Mesothelial cell of epicardium (in vitro differentiated cells): ENCODE measurements around the genes ZNF735 and ZNF92.

DNA sequence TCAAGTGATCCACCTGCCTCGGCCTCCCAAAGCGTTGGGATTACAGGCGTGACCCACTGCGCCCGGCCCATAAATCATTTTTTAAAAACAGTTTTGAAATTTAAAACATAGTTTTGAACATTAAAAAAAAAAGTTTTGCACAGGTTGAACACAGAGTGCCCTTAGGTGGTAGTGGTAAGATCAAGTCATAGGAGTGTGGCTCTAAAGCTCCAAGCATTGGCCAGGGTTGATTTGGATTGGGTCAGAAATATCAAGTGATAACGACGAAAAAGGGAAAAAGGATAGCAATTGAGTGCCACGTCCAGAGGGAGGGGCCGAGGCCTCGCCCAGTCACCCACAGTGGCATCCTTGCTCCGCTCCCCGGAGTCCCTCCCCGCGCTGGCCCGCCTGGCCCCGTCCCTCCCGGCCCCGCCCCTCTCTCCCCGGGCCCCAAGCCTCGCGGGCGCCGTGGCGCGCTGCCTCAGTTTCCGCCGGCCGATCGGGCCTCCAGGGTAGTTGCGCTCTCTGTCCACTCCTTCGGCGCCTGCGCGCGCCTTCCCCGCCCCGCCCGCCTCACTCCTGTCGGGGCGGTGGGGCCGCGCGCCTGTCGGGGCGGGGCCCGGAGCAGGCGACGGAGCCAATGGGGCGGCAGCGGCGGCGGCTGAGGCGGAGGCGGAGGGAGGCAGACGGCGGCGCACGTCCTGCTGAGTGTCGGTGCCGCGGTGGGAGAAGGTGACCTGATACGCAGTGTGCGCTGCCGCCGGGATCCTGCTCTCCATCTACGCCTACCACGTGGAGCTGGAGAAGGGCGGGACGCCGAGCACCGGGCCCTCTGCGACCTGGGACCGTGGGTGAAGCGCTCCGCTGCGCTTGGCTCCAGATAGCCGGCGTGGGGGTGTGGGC, 209.2 kb upstream of the ZNF722 start:
- PRO-cap, result no peak

GRCh38 chr7:64206993-64207361, at the start of gene ZNF735:
TSS of gene ZNF735 (plus strand) at chr7:64207203.
- PRO-cap, result no peak

DNA sequence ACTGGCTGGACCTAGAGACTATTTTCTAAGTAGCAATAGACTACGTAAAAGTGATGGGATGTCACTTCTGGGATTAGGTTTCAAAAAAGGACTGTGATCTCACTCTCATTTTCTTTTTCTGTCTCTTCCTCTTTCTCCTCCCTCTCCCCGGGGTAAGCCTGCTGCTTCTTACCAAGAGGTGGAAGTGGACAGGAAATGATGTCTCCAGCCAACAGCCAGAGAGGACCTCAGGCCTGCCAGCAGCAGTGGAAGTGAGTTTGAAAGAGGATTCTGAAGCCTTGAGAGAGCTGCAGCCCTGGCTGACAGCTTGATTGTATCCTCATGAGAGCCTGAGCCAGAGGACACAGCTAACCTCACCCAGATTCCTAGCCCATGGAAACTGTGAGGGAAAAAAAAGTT, 30.1 kb upstream of the ERV3-1 start:
- PRO-cap, result no peak

DNA sequence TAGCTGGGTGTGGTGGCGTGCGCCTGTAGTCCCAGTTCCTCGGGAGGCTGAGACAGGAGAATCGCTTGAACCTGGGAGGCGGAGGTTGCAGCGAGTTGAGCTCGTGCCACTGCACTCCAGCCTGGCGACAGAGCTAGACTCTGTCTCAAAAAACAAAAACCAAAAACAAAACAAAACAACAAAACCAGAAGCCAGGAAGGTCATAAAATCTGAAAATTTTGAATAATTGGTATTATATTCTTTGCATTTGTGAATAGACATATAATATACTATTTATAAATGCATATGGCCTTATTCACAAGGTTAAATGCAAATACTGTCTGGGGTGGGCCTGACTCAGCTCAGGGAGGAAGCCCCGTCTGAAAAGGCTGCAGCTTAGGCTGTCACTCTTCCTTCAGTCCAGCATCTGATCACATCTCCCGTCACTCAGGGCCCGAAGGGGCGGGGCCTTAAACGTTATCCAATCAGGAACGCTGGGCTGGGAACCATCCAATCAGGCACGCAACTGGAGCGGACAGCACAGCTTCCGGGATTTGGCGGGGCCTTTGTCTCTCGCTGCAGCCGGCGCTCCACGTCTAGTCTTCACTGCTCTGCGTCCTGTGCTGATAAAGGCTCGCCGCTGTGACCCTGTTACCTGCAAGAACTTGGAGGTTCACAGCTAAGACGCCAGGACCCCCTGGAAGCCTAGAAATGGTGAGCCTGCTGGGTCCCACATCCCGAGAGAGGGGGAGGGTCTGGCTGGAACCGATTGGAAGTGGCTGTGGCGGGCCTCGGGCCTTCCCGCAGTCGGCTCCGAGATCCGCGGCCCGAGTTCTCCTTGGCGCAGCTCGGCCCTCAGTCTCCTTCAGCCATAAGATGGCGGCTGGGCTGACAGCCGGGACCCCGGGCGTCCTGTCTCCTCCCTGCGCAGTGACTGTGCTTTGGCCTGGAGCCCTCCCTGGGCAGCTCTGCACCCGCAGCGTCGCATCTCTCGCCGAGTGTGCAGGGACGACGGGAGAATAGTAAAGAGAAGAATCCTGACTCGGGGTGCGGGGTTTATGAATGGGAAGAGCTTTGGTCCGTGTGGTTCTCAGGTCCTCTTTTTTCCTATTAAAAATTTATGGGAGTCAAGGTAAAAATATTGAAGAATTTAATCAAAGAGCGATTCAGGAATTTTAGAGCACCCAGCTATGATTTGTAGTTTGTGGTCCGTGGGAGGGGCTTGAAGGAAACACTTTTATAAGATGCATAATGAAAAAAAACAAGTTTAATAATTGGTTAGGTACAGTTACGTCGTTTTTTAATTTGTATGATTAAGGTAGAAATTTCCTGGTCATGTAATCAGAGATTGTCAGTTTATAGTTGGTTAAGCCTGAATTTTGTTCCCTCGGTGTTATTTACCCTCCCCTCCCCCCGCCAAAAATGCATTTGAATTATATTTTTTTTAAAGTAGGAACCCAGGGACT, at the start of gene ZNF92:
Gene ZNF92 (plus strand): TSS at position 548 of the 1,445 bp plus-strand sequence.
- PRO-cap, result unidirectional peak, plus-strand start at position 548 of the sequence

DNA sequence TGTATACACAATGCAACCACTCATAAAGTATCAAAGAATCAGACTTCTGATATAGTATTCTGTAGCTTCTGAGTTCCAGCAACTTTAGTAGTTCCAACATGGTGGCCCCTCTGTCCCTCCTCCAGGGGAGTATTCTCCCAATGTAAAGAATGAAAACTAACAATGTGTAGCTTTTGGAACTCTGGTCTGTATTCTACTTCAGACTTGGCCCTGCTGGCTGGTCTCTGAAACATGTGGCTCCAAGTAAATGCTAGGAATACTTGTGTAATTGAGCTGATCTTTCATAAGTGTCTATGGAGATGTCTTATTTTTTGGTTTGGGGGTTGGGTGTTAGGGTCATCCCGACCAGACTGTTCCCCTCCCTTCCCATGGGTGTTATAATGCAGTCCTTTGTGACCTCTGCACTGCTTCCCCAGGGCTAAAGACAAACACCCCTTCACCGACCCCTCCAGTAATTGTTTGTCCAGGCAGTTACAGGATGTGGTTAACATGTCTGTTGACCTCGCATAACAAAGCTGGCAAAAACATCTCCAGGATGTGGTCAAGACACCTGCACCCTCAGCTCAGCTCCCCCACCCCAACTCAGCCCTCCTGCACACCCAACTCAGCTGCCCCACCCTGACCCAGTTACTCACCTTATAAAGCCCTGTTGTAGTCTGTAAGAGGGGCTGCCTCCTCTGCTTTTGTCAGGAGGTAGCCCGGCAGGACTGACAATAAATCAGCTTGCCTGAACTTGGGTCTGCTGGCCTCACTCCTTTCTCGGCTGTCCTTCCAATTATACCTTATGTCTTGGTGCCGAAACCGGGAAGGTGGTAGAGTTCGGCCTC, 102.0 kb downstream of the ZNF92 start:
- PRO-cap, result no peak

GRCh38 chr7:65951986-65952477, 30.0 kb downstream of the GUSB start:
- PRO-cap, result no peak

GRCh38 chr7:66099395-66100667, 14.8 kb upstream of the CRCP start:
- PRO-cap, result no peak

DNA sequence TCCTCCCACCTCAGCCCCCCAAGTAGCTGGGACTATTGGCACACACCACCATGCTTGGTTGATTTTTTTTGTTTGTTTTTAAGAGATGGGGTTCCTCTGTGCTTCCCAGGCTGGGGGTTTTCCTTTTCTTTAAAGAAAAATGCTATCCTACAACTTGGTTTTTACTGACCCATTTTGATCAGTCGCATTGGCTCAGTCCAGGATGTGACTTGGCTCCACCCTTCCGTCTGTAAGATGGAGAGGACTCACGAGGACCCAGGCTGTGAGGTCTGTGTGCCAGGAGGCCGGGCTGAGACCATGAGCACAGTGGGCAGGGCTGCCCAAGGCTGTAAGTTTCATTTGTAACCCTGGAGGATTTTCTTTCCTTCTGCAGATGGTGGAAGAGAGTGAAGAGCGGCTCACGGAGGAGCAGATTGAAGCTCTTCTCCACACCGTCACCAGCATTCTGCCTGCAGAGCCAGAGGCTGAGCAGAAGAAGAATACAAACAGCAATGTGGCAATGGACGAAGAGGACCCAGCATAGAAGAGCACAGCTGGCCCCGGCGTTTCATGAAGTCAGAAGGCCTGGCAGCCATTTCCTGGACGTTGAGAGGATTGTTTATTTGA, 37.3 kb downstream of the CRCP start:
- PRO-cap, result no peak

GRCh38 chr7:66184423-66184909, 20.7 kb upstream of the TPST1 start:
- PRO-cap, result no peak

GRCh38 chr7:66190087-66190502, 15.0 kb upstream of the TPST1 start:
- PRO-cap, result no peak

DNA sequence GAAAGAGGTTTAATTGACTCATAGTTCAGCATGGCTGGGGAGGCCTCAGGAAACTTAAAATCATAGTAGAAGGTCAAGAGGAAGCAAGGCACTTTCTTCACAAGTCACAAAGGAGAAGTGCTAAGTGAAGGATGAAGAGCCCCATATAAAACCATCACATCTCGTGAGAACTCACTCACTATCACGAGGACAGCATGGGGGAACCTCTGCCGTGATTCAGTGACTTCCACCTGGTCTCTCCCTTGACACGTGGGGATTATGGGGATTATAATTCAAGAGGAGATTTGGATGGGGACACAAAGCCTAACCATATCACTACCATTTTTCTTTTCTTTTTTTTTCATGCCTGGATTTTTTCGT, 119.9 kb downstream of the TPST1 start:
- PRO-cap, result no peak

- PRO-cap, result no peak
These were observed 147.0 kb downstream of the TPST1 start for GRCh38 chr7:66352056-66352706.

- PRO-cap, result no peak
These were observed 189.0 kb upstream of the KCTD7 start for GRCh38 chr7:66439605-66440076.

GRCh38 chr7:66635706-66636276, 7.1 kb downstream of the KCTD7 start:
- PRO-cap, result no peak

DNA sequence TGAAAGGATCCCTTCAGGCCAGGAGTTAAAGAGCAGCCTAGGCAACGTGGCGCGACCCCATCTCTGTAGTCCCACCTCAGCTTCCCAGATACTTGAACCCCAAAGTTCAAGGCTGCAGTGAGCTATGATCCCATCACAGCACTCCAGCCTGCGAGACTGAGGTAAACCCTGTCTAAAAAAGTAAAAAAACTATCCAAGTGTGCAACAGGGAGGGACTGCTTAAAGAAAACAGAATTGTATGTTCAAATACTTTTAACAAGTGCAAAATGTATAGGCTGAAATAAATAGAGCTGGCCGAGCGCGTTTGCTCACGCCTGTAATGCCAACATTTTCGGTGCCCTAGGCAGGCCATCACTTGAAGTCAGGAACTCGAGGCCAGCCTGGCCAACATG, 75.8 kb upstream of the TMEM248 start:
- PRO-cap, result no peak

DNA sequence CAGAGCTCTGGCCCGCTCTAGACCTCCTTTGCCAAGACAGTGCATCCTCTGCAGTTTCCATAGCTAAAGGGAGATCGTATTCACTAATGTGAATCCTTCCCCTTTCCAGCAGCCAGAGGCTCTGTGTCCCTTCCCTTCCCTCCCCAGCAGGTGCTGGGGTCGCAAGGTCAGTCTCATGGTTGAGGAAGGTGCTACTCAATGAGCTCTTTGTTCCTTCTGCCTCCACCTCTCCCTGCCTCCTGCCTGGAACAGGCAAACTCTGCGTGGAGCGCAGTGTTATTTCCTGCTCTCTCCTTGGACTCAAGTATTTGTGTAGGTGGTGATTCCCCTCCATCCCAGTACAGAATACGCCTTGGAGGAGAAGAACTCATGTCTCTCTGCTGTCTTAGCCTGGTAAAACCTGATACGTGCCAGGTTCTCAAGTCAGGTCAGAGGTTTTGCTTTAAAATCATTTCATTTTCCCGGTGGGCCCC, 36.4 kb downstream of the SBDS start:
- PRO-cap, result no peak

DNA sequence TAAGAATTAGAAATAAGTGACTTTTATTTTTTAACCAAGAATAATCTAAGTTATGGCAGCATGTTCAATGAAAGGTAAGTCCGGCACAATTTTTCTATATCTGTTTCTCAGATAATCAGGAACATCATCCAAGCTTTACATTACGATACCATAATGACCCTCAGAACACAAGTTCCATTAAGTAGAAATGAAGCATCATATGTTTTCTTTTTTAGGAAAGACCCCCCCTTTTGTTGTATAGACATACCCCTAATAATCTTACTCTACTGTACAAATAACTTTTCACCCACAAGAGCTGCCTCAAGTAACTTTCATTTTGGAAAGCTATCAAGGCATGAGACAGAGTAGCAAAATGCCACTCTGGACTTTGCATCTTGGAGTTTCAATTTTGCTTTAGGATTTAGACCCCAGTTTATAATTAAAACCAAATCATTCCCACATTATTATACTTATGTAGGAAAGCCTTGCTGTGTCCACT, 7.6 kb downstream of the SBDS start:
- PRO-cap, result no peak

- PRO-cap, result no peak
These were observed 6.5 kb downstream of the SBDS start for GRCh38 chr7:66988927-66989258.

DNA sequence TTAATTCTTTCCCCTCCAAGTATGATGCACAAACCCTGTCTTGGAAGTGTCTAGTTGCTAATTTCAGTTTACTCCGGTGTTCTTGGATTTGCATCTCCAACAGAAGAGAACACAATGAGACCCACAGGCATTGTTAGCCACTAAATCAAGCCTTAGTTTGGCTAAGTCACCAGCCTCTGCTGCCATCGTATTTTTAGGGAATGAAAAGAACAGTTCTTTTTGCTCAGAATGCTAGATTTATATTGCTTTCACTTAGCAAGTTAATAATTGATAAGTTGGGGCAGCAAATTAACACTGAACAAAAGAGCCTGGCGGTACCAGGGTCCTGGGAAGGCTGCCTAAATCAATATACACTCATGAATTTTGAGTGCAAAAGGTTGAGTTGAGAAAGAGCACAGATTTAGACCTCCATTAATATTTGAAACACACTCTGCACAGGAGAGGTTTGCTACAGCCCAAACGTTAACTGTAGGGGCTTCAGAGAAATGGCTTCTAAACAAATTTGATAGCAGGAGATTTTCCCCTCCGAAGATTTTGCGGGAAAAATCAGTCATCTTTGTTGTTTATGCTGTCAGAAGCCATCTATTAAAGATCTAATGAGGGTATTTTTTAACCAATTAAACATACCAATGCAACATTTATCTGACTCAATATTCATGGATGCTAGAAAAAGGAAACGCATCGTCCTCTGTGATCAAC, 487.6 kb downstream of the SPDYE21 start:
- PRO-cap, result no peak

- PRO-cap, result no peak
These were observed 32.1 kb downstream of the AUTS2 start for GRCh38 chr7:69630403-69630838.